Measurements from ENCODE around the genes GPR135, DHRS7, SIX4 and PRKCH.

DNA sequence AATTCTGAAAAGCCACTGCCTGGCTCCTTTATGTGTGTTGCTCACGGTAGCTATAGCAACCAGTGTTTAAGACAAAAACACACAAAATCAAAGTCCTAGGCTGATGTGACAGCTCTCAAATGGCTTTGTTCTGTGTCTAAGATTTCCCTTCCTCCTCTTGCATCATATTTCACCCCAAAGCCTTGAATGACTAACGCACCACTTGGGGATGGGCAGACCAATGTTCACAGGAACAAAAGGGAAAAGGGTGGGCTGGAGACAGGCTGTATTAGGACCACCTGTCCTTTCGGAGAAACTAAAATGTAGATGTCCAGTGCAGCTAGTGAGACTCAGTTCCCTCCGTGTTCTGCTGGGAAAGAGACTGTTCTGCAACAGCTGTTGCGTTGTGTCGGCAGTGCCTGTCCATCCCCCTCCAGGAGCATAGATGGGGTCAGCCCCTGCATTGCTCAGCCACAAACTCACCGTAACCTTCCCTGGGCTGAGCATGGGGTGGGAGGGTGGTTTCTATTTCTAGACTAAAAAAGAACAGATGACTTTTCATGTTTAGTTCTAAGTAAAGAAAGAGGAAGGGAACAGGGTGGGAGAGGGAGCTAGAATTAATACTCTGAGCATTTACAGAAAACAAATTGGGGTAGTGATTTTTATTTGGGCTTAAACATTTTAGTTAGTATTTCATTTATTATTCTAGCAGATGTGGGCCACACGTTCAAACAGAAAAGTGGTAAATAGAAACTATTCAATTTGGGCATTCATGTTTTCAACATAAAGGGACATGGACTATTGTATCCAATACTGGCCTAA is 26.7 kb upstream of the DAAM1 start:
- RRBS, result no CpG with 5 or more reads among the region's 8 CpGs

DNA sequence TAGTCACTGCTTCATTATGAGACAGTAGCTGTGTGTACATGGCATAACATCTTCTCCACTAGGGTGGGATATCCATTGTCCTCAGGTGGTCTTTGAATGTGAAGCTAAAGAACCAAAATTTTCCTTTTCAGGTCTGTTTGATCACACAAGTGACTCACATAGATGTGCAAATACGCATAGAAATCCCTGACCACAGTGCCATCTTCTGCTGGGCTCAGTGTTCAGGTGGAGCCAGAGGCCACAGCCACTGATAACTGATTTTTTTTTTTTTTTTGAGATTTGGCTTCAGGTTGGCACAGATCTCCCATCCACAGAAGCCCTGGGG is 125.7 kb downstream of the DAAM1 start:
- RRBS, result no CpG with 5 or more reads among the region's 1 CpG

DNA sequence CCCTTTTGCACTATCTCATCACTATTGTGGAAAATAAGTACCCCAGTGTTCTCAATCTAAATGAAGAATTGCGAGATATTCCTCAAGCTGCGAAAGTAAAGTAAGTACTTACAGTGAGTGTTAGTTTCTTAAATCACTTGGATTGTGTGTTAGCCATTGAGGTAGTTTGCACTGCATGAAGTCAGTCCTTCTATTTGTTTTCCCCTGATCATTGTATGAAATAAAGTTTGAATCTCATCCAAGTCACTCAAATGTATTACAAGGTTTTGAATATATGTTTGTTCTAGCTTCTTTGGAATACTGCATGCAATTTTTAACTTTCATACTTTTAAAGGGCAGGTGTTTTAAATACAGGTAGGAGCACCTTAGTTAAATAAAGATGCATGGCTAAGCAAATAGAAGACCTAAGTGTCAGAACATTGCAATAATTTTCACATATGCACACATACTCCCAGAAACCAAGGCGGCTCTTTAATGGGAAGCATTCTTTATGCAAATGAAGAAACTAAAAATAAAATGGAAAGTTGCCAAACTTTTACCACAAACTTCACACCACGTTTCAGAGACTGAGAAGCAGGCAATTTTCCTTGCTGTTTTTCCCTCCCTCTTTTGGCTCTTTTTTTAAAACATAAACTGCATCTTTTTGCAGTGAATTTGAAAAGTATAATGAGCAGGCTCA is 105.6 kb downstream of the GPR135 start:
- RRBS, result no CpG with 5 or more reads among the region's 4 CpGs

DNA sequence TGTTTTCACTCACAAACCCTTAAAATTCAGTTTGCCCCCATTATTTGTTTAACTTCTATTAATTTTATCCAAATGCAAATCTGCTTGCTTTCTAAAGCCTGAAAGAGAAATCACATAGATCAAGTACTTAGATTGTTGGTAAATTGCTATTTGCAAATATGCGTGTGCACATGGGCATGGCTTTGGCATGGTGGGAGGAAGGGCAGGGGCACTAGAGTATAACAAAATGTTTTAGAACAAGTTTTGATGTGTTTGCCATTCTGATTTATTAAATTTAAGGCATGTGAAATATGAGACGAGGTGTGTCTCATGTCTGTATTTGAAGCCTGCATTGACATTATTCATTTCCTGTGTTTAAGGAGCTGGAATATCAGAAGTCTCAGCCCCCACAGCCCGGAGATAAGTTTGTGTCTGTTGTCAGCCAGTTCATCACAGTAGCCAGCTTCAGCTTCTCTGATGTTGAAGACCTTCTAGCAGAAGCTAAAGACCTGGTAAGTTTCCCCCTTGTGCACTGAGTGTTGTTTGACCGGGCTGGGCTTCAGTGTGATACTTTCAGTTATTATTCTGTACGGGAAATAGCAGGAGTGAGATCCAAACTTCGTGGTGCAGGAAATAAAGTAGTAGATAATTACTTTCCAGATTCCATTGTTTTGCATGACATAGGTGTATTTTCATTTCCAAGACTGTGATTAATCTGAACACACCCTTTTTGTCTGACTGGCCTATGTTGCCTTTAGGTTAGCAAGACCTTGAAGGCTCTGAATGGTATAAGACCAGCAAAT is 101.7 kb downstream of the GPR135 start:
- RRBS, result no CpG with 5 or more reads among the region's 6 CpGs

GRCh38 chr14:59464520-59465563 is at the start of gene GPR135:
Gene GPR135 (minus strand): TSS chr14:59465380.
- RRBS, result 1% methylated on average over 33 of the region's 135 CpGs

GRCh38 chr14:59483620-59484236 is 480 bp downstream of the L3HYPDH start:
- RRBS, result under 1% methylated on average over 21 of the region's 61 CpGs

- RRBS, result no CpG with 5 or more reads among the region's 3 CpGs
These were observed 26.5 kb downstream of the DHRS7 start for GRCh38 chr14:60138457-60139281.

- RRBS, result under 1% methylated on average over 10 of the region's 48 CpGs
These were observed at the start of gene DHRS7 for GRCh38 chr14:60165164-60165853. Gene DHRS7 (minus strand): TSS chr14:60165398.

DNA sequence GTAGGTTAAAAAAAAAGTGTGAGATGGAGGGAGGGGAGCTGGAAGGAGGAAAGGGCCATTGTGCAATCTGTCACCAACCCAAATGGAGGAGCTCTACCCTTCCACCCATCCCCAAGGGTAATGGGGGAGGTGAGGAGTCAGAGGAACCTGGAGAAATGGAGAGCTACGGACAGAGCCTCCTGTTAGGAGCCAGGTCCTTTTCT is 2.7 kb downstream of the SIX1 start:
- RRBS, result no CpG with 5 or more reads among the region's 1 CpG

DNA sequence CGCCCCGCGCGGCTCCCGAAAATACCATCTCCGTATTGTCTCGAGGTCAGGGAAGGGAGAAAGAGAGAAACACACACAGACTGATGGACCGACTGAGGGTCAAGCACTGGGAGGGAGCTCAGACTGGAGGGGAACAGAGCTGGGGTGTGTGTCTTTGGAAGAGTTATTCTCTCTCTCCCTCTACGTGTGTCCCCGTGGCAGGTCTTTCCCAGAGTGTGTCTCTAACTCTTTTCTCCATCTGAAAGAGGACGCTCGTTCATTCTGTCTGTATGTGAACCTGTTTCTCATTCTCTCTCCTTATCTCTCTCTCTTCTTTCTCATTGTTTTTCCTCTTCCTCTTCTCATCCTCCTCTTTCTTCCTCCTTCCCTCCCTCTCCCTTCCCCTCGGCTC is 4.2 kb upstream of the SIX1 start:
- RRBS, result no CpG with 5 or more reads among the region's 13 CpGs

- RRBS, result no CpG with 5 or more reads among the region's 16 CpGs
These were observed 8.5 kb upstream of the SIX1 start for GRCh38 chr14:60657773-60658109.

DNA sequence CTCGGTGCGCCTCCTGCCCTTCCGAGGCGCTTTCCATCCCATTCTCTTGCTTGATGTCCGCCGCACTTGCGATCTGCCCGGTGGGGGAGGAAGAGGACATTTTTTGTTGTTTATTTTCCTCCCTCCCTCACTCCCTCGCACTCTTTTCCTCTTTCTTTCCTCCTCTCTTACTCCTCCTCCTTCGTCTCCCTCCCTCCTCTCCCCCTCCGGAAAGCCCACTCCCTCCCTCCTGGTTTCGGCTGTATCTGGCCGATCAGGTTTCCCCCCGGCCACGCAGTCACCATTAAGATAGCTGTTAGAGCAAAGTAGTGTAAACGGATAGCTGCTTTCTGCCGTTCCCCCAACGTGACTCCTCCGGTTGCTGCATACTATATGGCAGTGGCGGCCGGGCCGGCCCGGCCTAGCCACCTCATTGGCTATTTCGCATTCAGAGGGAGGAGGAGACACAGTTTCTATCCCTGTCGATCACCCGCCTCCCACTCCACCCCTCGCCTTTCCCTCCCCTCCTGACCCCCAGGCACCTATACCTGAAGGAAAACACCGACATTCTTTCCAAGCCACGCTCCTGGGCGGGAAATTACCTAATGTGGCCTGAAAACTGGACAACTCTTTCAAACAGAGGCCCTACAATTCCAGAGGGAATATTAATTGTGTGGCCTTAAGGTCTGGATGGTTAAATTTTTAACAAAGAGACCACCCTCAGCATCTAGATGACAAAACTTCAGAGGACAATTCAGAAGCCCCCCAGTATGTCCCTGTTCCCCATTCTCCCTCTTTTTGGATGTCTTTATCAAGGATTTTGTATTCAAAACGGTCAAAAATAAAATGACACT is at the start of gene SIX4:
Gene SIX4, minus strand, starts transcription at position 377 of the 833 bp plus-strand sequence.
- RRBS, result under 1% methylated on average over 8 of the region's 31 CpGs

DNA sequence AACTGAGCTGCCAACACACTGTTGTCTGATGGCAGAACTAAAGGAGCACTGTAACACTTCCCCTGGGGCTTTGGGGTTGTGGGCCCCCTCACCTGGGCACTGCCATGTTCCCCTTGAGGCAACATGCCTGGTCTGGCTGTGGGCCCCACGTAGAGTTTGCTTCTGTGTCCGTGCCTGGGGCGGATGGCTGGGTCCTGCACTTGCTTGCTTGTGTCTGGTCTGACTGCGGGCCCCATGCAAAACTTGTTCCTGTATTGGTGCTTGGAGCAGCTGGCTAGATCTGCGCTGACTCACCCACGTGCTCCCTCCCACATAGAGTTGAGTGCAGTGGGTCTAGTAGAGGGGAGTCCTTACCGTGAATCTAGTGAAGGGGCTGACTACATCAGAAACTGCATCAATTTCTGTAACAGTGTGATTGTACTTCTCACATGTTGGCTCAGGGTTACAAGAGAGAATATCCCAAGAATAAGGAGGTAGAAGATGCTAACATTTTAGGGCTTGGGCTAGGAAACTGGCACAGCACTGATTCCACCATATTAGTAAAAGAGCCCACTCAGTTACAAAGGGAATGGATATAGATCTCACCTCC is 78.6 kb downstream of the MNAT1 start:
- RRBS, result no CpG with 5 or more reads among the region's 7 CpGs

DNA sequence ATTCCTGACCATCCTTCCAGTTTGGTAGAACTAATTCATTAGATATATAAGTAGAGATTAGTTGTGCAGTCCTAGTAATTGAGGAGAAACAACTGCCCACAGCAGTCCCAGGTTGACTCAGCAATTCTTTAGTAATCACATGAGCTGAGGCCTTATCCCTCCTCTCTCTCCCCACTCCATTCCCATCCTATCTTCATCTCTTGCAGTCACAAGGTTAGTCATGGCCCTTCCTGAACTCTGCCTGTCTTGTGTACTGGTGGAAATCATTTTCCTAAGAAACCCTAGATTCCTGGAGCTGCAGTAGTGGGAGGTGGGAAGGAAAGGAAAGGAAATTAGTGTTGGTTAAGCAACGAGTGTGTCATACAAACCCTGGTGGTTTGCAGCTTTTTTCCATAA is 984 bp downstream of the SLC38A6 start:
- RRBS, result no CpG with 5 or more reads among the region's 1 CpG

DNA sequence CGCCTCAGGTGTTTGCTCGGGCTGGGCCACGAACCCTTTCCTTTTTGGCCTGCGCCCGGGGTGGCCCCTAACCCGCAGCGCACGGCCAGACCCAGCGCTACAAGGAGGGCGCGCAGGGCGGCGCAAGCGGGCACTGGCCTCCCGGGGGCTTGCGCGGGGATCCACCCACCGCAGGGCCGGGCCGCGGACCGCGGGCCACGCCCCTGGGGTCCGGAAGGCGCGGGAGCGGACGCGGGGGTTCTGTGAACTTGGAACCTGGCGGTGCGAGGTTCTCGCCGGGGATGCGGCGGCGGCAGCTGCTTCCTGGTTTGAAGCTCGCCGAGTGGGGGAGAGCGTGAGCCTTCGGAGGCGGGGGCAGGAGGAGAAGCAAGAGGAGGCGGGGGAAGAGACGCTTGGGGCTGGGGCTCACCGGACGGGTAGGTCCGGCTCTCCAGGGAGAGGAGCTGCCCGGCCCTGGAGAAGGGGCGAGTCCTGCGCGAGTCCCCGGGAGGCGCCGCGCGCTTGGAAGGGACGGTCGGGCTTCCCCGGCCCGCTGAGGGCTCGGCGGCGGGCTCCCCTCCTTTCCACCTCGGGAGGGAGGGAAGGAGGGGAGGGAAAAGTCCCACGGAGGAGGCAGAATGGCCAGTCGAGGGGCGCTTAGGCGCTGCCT is at the start of gene PRKCH:
Gene PRKCH, plus strand, starts transcription at position 243 of the 649 bp plus-strand sequence.
- RRBS, result 1% methylated on average over 31 of the region's 68 CpGs

DNA sequence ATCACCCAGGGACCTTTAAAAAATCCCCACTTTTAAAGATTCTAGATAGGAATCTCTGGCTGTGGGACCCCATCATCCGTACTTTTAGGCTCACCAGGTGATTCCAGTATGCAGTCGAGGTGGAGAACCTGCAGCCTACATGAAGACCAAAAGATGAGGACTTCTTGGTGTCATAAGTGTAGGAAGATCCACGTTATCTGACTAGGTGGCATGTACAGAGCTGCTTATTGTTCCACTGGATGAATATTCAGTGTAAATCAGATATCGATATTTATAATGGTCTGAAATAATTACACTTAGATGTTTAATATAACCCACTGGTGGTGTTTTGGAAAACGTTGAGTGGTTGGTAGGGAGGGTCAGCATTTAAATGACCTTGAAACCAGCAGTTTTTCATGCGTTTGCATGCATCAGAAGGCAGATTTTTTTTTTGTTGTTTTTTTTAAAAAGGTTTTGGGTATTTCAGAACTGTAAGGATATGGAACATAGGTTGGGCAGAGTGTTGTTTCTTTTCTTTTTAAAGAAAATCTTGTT is 2.7 kb downstream of the PRKCH start:
- RRBS, result no CpG with 5 or more reads among the region's 6 CpGs

DNA sequence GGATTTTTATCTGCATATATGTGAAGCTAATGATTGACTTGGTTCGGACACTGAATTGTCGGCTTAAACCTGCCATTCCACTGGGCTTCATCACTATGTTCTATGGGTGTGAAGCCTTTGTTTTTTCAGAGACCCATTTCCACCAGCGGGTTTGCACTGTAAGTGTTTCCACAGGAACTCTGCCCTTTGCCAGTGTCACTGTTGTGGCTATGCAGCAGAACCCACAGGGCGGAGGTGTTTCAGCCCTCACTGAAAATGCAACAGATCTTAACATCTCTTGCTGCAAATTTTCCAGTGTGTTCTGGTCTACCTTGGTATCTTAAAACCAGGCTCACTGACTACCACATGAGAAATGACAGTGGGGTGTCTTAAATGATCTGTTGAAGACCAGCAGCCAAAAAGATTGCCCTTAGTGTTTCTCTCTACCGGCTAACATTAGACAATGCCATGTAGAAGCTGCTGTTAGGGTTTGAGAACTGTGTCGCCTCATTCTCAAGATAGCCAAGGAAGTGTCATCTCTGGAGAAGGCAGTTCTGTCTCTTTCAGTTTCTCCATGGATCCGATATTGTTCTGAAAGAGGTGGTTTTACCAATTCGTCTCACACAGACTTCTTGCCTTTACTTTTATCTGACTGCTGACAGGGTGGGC is 21.2 kb downstream of the PRKCH start:
- RRBS, result no CpG with 5 or more reads among the region's 8 CpGs

- RRBS, result no CpG with 5 or more reads among the region's 11 CpGs
These were observed 22.7 kb downstream of the PRKCH start for GRCh38 chr14:61343790-61344731.

DNA sequence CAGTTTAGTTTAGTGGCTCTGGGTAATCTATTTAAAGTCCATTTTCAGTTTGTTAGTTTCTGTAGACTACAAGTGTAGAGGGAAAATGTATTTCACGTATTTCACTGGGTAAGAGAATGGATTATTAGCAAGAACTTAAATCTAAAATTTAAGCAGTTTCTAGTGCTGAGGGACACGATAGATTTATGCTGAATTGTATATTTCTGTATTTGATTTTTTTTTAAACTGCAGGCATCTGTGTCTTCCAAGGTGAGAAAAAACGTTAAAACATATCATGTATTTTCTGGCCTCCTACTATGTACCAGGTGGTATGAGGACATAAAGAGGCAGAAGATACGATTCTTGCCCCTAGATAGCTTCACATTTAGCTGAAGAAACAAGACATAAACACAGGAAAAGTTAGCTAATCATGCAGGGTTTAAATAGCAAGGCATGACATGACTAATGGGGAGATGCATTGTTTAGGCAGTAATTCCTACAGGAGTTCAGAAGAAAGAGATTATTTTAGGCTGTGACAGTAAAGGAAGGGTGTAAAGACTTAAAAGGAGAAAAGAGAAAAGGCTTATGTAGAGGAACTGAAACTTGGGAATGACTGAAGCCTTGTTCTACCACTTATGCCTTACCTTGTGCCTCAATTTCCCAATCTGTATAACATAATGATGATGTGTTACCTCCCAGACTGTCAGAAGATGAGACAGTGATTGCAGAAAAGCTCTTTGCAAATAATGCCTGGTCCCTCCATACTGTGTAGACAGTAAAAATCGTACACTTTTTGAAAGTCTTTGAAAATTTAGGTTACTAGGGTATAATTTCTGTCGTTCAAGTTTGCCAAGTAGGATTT is 44.3 kb downstream of the PRKCH start:
- RRBS, result no CpG with 5 or more reads among the region's 6 CpGs